ENCODE data around the genes HNRNPA3 and RBM45.

DNA sequence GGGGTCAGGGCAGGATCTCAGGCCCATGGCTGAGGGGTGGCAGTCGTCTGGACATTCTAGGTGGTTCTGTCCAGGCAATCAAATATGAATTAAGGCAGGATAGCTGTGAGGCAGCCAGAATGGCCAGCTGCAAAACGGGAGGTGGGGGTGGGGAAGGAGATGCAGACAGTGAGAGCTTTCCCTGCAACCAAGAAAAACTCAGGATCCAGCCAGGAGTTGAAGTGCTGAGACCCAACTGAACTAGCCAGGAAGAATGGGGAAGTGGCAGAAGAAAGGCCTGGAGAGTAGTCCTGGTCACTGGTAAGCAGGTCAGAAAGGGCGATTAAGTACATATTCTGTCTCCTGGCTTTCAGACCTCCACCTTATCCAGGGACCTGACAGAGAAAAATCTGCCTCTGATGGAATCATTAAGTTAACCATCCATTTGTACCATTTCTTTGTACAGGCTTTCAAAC, 12.8 kb upstream of the HOXD1 start:
CAGE:
- cytosol, long polyA minus RNA: no peak
- cytosol, long polyA plus RNA: no peak
- long polyA plus RNA: no peak
- nucleus, long polyA minus RNA: no peak
- nucleus, long polyA plus RNA: no peak

DNA sequence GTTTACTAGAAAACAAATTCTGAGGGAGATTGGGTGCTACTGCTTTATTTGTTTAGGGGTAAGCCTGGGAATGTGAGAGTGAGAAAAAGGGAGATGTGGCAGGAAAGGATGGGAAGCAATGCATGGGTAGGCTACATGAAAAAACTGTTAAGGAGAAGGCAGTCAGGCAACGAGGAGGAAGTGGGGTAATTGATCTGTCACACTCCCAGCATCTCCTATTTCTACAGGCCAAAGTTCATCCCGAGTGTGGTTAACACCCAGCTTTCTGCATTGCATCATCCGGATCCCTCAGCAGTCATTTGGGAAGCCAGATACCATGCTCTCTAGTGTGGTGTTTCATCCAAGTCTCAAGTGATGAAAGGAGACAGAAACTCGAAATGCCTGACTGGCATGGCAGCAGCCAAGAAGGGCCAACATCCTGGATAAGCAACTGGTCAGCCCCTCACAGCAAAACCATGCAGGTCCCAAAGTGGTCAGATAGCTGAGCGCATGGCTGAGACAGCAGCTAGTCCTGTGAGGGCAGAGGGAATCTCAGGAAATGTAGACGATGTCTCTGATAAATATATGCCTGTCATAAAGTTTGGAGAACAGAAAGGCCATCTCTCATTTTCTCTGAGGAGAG, 24.9 kb upstream of the HNRNPA3 start:
CAGE:
- cytosol, long polyA minus RNA: no peak
- cytosol, long polyA plus RNA: no peak
- long polyA plus RNA: no peak
- nucleus, long polyA minus RNA: no peak
- nucleus, long polyA plus RNA: no peak

GRCh38 chr2:177212518-177213606, at the start of gene HNRNPA3:
HNRNPA3 (plus strand) TSS chr2:177212794.
CAGE:
- cytosol, long polyA minus RNA: start-site peak on the plus strand at chr2:177212795-177212803, 48 reads
- cytosol, long polyA plus RNA: start-site peak on the plus strand at chr2:177212781-177212802, 88 and 36 reads in 2 replicates
- long polyA plus RNA: start-site peak on the plus strand at chr2:177212781-177212802, 139 and 87 reads in 2 replicates
- nucleus, long polyA minus RNA: no peak
- nucleus, long polyA plus RNA: start-site peak on the plus strand at chr2:177212780-177212802, 90 and 133 reads in 2 replicates

GRCh38 chr2:177232828-177233804, 20.5 kb downstream of the HNRNPA3 start:
CAGE:
- cytosol, long polyA minus RNA: no peak
- cytosol, long polyA plus RNA: no peak
- long polyA plus RNA: no peak
- nucleus, long polyA minus RNA: no peak
- nucleus, long polyA plus RNA: no peak

CAGE:
- cytosol, long polyA minus RNA: no peak
- cytosol, long polyA plus RNA: no peak
- long polyA plus RNA: no peak
- nucleus, long polyA minus RNA: no peak
- nucleus, long polyA plus RNA: no peak
These were observed 7.7 kb upstream of the TTC30A start for GRCh38 chr2:177626205-177626683.

DNA sequence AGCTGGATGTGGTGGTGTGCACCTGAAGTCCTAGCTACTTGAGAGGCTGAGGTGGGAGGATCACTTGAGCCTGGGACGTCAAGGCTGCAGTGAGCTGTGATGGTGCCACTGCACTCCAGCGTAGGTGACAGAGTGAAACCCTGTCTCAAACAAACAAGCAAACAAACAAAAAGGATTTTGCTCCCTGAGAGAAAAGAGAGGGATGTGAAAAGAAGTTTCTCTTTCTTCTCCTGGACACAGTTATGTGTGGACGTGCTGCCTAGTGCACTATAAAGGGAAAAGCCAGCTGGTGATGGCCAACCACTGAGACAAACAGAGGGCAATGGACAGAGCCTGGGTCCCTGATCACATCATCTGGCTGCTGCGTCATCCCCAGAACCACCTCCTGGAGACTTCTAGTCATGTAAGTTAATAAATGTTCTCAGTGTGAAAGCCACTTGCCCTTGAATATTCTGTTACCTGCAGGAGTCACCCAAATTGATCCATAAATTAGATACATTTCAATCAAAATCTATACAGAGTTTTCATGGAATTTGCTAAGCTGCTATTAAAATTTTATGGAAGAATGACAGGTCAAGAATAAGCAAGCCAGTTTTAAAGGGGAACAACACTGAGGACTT, 184.9 kb downstream of the PDE11A start:
CAGE:
- cytosol, long polyA minus RNA: no peak
- cytosol, long polyA plus RNA: no peak
- long polyA plus RNA: no peak
- nucleus, long polyA minus RNA: no peak
- nucleus, long polyA plus RNA: no peak

CAGE:
- cytosol, long polyA minus RNA: start-site peak on the plus strand at chr2:178112442-178112478, 19 reads
- cytosol, long polyA plus RNA: no peak
- long polyA plus RNA: no peak
- nucleus, long polyA minus RNA: start-site peak on the plus strand at chr2:178112442-178112448, 11 reads
- nucleus, long polyA plus RNA: no peak
These were observed at the start of gene RBM45 for GRCh38 chr2:178111976-178112980. RBM45 (plus strand) TSS chr2:178112437.

DNA sequence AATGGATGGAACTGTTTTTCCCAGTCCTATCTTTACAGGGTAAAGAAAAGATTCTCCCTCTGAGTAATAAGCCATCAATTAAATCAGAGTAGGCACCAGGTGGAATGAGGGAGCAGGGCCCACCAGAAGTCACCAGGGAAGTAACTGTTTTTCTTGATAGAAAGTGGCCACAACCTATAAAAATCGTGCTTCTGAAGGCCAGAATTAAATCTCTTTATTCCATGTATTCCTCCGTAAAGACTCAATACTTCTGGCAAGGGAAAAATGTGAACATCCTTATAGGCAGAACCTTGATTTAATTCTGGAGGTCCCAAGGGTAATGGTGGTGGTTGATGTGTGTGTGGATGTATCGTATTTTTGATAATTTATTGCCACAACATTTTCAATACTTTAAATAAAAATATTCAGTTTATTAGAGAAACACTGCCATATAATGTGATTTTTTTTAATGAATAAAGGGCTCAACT, 667 bp downstream of the FKBP7 start:
CAGE:
- cytosol, long polyA minus RNA: no peak
- cytosol, long polyA plus RNA: no peak
- long polyA plus RNA: no peak
- nucleus, long polyA minus RNA: no peak
- nucleus, long polyA plus RNA: no peak

GRCh38 chr2:178557682-178558694, 77.7 kb downstream of the PLEKHA3 start:
CAGE:
- cytosol, long polyA minus RNA: no peak
- cytosol, long polyA plus RNA: no peak
- long polyA plus RNA: no peak
- nucleus, long polyA minus RNA: no peak
- nucleus, long polyA plus RNA: no peak

GRCh38 chr2:178563961-178564536, 83.8 kb downstream of the PLEKHA3 start:
CAGE:
- cytosol, long polyA minus RNA: no peak
- cytosol, long polyA plus RNA: no peak
- long polyA plus RNA: no peak
- nucleus, long polyA minus RNA: no peak
- nucleus, long polyA plus RNA: no peak

GRCh38 chr2:179273250-179273968, 8.8 kb upstream of the SESTD1 start:
CAGE:
- cytosol, long polyA minus RNA: no peak
- cytosol, long polyA plus RNA: no peak
- long polyA plus RNA: no peak
- nucleus, long polyA minus RNA: no peak
- nucleus, long polyA plus RNA: no peak

DNA sequence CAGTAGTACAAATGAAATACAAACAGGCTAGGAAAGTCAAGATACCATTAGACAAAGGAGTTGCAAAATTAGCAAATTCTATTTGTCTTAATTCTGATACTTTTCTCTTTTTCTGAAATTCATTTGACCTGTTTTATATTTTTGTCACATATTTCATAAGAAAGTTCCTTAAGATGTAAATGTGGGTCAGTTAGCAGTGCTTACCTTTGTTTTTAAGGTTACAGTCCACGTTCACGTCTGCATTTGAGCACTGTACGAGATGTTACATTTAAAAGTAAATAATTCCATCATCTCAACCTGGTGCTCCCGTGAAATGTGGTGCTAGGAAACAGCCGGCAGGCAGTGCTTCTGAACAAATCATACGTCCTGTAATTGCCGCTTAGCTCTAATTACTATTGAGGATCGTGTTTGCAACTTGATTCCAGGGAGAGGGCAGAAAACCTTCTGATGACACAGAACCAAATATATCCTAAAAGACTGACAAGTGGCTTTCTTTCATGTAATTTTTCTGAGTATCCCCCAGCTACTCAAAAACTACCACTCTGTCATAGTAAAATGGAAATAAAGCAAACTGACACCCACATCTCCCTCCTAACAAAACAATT, 297.7 kb upstream of the SESTD1 start:
CAGE:
- cytosol, long polyA minus RNA: no peak
- cytosol, long polyA plus RNA: no peak
- long polyA plus RNA: no peak
- nucleus, long polyA minus RNA: no peak
- nucleus, long polyA plus RNA: no peak

DNA sequence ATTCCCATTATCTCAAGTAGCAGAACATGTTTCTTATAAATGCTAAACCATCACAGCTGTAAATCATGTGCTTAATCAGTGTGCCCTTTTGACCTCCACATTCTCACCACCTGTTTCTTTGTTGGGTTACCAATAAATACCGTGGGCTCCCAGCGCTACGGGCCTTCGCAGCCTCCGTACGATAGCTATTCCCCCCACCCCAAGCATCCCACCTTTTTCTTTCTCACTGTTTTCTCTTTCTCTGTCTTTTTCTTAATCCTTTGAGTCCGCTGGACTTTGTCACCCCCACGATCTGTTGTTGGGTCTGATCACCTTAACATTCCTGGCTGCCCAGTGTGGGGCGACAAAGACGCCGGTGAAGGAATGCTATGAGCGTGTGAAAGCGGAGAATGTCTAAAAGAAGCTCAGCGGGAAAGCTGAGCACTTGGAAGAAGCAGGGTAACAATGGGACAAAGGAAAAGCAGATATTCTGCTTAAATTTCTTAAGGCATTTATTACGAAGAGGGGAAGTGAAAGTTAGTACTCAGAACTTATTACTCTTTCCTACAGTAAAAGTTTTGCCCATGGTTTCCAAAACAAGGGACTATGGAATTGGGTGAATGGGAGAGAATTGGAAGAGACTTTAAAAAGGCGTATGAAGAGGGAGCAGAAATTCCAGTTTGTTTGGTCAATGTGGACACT, 49.7 kb upstream of the CWC22 start:
CAGE:
- cytosol, long polyA minus RNA: no peak
- cytosol, long polyA plus RNA: no peak
- long polyA plus RNA: no peak
- nucleus, long polyA minus RNA: no peak
- nucleus, long polyA plus RNA: no peak

CAGE:
- cytosol, long polyA minus RNA: no peak
- cytosol, long polyA plus RNA: no peak
- long polyA plus RNA: no peak
- nucleus, long polyA minus RNA: no peak
- nucleus, long polyA plus RNA: no peak
These were observed 118.6 kb upstream of the CWC22 start for GRCh38 chr2:180125704-180126012.

CAGE:
- cytosol, long polyA minus RNA: no peak
- cytosol, long polyA plus RNA: no peak
- long polyA plus RNA: no peak
- nucleus, long polyA minus RNA: no peak
- nucleus, long polyA plus RNA: no peak
These were observed 215.5 kb upstream of the CWC22 start for GRCh38 chr2:180222629-180222967.

CAGE:
- cytosol, long polyA minus RNA: no peak
- cytosol, long polyA plus RNA: no peak
- long polyA plus RNA: no peak
- nucleus, long polyA minus RNA: no peak
- nucleus, long polyA plus RNA: no peak
These were observed 389.5 kb upstream of the UBE2E3 start for GRCh38 chr2:180590876-180591360.

DNA sequence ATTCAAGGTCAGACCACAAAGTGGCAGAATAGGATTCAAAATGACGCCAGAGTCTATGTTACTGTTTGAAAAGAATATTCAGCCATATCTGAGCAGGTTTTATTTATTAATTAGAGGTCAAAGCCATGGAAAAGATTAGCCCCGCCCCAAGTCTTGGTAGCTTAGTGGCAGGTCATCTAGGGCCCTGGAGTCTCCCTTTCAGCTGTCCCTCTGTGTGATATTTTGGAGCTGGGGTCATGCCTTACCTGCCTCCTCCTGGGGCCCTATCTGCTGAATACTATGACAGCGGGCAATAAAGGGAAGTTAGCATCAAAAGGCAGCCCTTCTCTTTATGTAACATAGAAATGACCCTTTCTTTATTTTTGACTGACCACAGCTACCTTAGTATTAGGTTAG, 153.1 kb upstream of the ITGA4 start:
CAGE:
- cytosol, long polyA minus RNA: no peak
- cytosol, long polyA plus RNA: no peak
- long polyA plus RNA: no peak
- nucleus, long polyA minus RNA: no peak
- nucleus, long polyA plus RNA: no peak

DNA sequence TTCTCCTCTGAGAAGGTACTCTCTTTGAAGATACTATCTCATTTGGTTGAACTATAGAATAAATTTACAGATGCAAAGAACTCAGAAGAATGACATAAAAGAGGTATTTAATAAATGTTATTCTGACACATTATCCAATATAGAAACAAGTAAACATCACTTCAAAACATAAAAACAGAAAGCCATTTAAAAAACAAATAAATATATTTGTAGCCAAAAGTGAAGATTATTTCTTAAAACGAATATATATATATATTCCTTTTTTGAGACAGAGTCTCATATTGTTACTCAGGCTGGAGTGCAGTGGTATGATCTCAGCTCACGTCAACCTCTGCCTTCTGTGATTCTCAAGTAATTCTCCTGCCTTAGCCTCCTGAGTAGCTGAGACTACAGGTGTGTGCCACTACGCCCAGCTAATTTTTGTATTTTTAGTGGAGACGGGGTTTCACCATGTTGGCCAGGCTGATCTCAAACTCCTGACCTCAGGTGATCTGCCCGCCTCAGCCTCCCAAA, 149.7 kb upstream of the ITGA4 start:
CAGE:
- cytosol, long polyA minus RNA: no peak
- cytosol, long polyA plus RNA: no peak
- long polyA plus RNA: no peak
- nucleus, long polyA minus RNA: no peak
- nucleus, long polyA plus RNA: no peak

CAGE:
- cytosol, long polyA minus RNA: no peak
- cytosol, long polyA plus RNA: no peak
- long polyA plus RNA: no peak
- nucleus, long polyA minus RNA: no peak
- nucleus, long polyA plus RNA: no peak
These were observed 148.5 kb upstream of the ITGA4 start for GRCh38 chr2:181308527-181309203.

DNA sequence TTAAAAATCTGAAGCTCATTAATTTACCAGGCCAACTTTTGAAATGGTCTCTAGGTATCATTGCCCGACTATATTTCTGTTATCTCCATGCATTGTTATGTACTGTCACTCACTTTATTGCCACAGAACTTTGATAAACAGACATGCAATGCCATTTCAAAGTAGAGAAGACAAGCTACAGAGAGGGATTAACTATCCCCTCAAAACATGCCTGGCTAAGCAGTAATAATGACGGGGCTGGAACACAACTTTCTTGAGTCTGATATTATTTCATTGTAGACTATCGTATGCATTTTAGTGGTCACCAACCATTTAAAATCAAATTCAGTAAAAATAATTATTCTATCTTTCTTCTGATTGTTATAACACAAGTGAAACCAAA, 147.5 kb upstream of the ITGA4 start:
CAGE:
- cytosol, long polyA minus RNA: no peak
- cytosol, long polyA plus RNA: no peak
- long polyA plus RNA: no peak
- nucleus, long polyA minus RNA: no peak
- nucleus, long polyA plus RNA: no peak